ENCODE measurements around a stretch of chr3.

- RRBS, 2 experiments = no CpG with 5 or more reads among the region's 10 CpGs
Measured at GRCh38 chr3:57758058-57758695, 2.1 kb downstream of the SLMAP start.

GRCh38 chr3:57857396-57858240, 101.5 kb downstream of the SLMAP start:
- RRBS, 2 experiments = no CpG with 5 or more reads among the region's 7 CpGs

DNA sequence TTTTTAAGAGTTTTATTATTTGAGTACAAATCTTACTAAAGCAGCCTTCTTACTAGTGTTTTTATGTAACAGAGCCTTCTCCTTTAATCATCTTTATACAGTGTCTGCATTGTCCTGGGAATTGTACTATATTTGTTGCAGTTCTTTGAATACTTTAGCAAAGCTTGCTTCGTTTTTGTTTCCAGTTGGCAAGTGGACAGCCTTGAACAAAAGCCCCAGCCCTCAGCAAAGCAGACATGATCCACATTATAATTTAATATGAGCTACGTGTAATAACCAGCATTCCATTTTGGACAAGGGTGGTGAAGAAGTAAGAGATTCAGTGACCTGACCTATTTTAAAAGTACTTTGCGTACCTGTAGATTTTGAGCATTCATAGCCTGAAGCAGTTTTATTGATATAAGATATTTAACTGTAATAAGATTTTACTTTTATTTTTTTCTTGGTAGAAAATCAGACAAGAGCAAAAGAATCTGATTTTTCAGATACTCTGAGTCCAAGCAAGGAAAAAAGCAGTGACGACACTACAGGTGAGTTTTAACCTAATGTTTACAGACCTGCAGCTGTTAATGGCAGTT, 112.1 kb upstream of the FLNB start:
- RRBS, 2 experiments = no CpG with 5 or more reads among the region's 4 CpGs

- RRBS, 2 experiments = no CpG with 5 or more reads among the region's 8 CpGs
Measured at GRCh38 chr3:58040057-58040599, 31.9 kb downstream of the FLNB start.

DNA sequence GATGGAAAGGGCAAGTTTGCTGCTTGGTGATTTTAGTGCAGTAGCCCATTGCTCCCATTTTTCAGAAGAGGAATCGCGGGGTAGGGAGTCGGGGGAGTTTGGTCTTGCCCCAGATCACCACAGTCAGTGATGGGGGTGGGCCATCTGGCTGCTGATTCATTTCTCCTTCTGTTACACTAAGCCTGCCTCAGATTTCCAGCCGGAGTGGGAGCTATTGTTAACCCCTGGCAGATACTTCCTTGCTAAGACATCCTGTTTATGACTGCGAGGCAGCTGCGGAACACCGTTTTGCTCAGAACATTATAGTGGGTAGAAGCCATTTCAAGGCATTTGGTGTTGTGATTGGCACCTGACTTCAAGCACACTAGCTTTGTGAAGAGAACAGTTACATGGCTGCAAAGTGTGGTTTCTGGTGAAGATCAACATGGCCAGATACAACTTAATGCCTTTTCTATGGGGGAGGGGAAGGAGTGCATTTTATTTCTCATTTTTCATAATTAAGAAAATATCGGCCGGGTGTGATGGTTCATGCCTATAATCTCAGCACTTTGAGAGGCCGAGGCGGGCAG, 73.8 kb downstream of the FLNB start:
- RRBS, 2 experiments = no CpG with 5 or more reads among the region's 11 CpGs

- RRBS, 2 experiments = no CpG with 5 or more reads among the region's 14 CpGs
Measured at GRCh38 chr3:58104484-58105446, 96.5 kb downstream of the FLNB start.

GRCh38 chr3:58164138-58165048, 46.4 kb downstream of the DNASE1L3 start:
- RRBS, 2 experiments = 4 to 22% methylated on average over 2 to 3 of the region's 15 CpGs

DNA sequence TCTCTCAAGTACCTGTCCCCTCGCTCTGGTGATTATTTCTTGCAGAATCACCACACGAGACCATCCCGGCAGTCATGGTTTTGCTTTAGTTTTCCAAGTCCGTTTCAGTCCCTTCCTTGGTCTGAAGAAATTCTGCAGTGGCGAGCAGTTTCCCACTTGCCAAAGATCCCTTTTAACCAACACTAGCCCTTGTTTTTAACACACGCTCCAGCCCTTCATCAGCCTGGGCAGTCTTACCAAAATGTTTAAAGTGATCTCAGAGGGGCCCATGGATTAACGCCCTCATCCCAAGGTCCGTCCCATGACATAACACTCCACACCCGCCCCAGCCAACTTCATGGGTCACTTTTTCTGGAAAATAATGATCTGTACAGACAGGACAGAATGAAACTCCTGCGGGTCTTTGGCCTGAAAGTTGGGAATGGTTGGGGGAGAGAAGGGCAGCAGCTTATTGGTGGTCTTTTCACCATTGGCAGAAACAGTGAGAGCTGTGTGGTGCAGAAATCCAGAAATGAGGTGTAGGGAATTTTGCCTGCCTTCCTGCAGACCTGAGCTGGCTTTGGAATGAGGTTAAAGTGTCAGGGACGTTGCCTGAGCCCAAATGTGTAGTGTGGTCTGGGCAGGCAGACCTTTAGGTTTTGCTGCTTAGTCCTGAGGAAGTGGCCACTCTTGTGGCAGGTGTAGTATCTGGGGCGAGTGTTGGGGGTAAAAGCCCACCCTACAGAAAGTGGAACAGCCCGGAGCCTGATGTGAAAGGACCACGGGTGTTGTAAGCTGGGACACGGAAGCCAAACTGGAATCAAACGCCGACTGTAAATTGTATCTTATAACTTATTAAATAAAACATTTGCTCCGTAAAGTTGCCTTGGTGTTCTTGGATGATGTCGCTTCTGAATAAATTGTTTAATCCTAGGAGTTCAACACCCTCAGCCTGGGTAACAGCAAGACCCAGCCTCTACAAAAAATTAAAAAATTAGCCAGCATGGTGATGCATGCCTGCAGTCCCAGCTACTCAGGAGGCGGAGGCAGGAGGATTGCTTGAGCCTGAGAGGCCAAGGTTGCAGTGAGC, 39.0 kb downstream of the DNASE1L3 start:
- RRBS, 2 experiments = 88% methylated on average over 2 of the region's 20 CpGs; no CpG with 5 or more reads in 1 of the 2 experiments

DNA sequence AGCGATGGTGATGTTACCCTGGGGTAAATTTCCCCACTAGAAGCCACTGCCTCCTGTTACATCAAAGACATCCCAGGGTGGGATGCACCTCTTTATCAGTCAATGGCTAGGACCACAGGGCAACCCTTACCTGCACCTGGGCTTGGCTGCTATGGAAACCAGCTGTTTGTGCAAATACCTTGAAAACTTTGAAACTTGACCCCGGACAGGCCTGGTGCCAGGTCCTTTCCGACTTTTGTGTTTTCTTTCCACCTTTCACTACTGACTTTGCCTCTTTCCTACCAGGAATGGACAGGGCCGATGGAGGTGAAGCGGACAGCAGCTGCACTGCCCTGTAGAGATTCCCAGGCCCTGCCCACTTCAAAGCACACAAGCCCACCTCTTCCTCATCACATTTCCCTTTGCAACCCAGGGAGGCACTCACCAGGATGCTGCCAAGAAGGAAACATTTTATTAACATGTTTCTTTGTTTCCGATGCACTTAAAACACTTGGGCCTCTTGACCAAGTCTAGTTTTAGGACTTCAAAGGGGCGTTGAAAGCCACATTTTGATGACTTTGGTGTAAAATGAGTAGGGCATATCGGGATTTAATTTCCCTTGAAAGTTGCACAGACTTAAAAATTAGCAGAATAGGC, 36.6 kb downstream of the DNASE1L3 start:
- RRBS, 2 experiments = no CpG with 5 or more reads among the region's 8 CpGs

GRCh38 chr3:58193301-58193724, 17.5 kb downstream of the DNASE1L3 start:
- RRBS, 2 experiments = no CpG with 5 or more reads among the region's 4 CpGs

GRCh38 chr3:58271924-58272239, 34.2 kb upstream of the RPP14 start:
- RRBS, 2 experiments = no CpG with 5 or more reads among the region's 6 CpGs

DNA sequence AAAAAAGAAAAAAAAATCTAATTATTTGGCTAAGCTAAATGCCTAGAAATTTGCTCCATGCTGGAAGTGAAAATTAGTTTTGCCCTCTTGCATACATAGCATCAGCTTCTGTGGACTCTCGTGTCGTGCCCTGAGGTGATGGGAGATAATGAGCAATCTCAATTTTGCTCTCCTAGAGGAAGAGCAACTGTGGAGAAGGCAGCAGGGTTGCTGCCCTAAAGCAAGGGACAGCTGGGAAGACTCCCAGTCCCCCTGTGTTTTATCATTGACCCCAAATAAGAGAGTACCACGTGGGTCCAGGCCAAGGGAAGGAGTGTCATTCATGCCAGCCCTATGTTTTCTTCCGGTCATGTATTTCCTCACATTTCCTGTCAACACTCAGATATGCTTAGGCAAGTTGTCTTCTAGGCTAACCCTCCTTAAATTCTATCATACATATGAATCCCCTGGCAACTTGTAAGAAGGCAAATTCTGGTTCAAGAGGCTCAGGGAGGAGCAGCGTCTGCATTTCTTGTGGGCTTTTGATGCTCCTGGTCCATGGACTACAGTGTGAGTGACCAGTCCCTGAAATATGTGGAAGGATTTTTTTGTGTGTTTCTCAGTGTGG, 32.1 kb upstream of the RPP14 start:
- RRBS, 2 experiments = no CpG with 5 or more reads among the region's 5 CpGs

DNA sequence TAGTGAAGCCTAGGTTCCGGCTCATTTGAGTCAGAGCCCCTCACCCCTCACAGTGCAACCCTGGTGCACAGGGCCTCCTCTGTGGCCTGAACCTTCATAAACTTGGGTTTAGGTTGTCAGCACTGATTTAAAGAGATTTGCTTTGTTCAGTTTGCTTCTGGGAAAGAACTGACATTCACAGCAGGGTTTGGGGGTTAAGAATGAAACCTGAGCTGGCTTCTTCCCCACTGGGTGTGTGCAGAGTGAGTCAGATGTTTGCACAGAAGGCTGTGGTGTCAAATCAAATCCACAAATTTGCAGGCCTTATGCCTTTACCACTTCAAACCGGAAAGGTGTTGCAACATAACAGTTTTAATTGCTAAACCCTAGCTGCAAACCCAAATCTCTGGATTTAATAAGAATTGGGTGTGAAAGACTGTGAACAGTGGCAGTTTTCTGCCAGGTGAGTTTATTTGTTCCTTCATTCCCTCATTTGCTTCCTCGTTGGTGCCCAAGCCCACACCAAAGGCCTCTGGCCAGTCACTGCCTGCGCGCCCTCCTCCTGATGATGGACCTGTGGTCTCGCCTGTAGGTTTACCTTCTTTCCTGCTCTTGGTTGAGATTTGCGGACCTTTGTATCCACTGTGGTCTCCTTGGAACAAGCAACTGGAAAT, 20.5 kb upstream of the KCTD6 start:
- RRBS, 2 experiments = no CpG with 5 or more reads among the region's 7 CpGs

GRCh38 chr3:58474346-58474894, 17.5 kb upstream of the KCTD6 start:
- RRBS, 2 experiments = no CpG with 5 or more reads among the region's 1 CpG

DNA sequence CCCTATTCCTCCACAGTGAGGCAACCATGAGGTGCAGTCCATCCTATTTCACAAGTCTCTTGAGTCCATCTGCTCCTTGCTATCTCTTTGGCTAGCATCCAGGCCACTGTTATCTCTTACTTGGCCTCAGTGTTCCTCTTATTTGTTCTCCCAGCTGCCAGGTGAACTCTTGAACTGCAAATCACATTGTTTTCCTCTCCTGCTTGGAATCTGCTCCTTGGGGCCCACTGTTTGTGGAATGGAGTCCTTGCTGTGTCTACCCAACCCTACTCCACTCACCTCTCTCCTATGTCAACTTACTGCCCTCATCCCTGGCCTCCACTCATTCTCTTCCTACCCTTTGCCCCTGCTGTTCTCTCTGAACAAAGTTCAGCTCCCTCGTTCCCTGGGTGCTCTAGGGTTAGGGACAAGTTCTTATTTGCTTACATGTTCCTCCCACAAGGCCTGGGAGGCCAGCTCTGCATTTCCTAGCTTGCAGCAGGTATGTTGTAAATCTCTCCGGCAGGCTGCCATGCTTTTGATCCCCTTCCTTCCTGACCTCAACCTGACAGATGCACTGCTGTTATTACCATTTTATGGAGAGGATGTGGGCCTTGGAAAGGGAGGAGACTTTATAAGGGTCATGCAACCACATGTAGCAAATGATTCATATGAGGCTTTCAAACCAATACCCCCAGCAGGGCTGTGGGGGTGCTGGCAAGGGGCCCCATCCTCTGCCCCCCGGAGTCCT, 991 bp downstream of the ACOX2 start:
- RRBS, 2 experiments = no CpG with 5 or more reads among the region's 3 CpGs

DNA sequence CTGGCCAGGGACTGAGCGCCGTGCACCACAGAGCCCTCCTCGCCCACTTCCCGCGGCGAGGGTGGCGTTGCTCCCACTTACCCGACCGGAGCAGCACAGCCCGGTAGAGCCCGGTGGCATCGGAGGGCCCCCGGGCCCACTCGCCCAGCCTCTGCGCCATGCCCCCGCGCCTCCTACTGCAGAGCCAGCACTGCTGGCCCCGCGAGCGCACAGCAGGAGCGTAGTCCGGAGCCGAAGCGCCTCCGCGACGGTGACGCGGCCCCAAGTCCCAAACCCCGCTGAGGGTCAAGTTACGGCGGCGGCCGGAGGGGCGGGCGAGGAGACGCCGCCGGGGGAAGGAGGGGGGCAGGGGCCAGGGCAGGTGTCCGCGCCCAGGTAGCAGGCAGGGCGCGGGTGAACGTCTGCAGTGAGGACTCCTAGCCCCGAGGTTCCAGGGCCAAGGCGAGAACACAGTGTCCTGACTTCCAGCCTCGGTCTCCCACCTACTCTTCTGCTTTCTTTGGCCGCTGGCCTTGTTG, 9.6 kb upstream of the FAM107A start:
- RRBS, 2 experiments = 86 to 89% methylated on average over 21 of the region's 48 CpGs

GRCh38 chr3:58634096-58634355, 32.5 kb downstream of the FAM3D start:
- RRBS, 2 experiments = 50% methylated on average over 1 of the region's 8 CpGs; no CpG with 5 or more reads in 1 of the 2 experiments

DNA sequence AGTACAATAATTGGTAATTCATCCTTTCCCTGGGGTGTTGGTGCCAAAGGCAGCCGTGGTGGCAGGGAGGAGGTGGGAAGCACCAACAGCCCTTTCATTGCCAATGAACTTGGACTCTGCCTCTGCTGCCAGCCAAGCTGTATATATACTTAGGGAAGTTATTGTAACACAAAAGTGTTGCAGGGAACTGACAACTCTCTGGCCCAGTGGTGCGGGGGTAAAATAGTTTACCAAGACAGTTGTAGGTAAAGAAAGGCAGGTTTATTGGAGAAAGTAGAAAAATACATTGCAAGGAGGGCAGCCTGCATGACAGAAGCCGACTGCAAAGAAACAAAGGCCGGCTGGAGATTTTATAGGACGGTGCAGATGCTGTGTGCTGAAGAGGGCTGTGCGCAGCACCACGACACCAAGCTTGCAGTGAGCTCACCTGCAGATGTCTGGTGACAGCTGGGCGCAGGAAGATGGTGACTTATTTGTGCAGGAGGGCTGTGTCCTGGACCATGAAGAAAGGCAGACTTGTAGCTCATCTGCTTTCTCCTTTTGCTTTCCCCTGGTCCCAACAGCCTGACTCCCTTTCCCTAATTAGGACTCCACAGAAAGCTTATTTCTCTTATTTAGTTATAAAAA, 4.1 kb upstream of the FAM3D start:
- RRBS, 2 experiments = no CpG with 5 or more reads among the region's 8 CpGs

DNA sequence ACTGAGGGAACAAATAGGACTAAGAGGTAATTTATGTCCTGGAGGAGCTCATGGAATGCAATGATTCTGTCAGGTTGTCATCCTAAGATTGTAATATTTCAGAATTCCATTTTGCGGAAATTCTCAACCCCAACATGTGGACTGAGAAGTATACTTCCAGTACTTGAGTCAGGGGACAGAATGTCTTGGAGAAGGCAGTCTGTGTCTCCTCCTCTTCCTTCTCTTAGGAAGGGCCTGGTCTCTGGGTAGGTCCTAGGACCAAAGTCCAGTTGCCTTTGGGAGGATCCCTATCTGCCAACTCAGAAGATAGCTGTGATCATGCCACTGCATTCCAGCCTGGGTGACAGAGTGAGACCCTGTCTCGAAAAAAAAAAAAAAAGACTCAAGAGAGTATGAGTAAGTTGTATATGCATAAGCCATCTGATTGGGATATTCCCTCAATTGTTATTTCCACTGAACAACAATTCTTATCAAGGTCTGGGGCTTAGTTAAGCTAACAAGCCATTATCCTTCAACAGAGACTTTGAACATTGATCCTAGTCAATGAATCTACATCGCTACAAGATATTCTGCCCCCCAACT, 23.9 kb upstream of the FAM3D start:
- RRBS, 2 experiments = no CpG with 5 or more reads among the region's 3 CpGs

All from Panc1 (cell line).